Vein endothelial cell (primary cell): ENCODE data around the gene SMIM11.

DNA sequence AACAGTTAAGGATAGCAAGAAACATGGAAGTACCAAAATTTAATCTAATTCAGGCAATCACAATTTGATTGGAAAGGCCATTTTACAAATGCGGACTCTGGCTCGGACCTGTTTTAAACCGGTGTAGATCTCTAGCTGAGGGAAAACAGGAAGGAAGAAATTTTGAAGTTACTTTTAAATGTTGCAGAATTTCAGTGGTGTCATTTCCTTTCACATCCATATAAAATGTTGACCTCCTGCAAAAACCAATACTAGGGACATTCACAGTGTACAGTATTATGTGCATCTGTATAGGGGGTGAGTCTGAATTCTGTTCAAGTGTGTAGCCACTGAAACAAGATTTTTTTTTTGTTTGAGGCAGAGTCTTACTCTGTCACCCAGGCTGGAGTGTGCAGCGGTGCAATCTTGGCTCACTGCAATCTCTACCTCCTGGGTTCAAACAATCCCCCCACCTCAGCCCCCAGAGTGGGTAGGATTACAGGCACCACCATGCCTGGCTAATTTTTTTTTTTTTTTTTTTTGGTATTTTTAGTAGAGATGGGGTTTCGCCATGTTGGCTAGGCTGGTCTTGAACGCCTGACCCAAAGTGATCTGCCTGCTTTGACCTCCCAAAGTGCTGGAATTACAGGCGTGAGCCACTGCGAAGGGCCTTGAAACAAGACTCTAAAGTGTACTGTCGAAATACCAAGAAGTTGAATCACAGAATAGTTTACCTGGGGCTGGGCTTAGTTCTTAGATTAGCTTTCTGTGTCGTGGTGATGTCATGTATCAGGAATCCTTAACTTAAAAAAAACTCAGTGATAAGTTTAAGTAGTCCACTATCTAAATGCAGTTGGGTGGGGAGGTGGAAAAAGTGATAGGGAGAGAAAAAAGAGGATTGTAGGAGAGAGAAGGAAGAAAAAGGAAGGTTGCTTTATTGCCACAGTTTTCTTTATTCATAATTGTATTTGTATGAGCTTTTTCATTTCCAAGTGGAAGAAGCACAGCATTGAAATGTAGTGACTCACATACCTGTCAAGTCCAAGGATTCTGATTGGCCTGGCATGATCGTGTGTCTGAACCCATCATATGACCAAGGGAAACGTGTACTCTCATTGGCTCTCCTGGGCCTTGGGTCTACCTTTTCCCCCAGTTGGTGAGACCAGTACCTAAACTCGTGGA is 13.2 kb downstream of the ITSN1 start:
- CAGE, long polyA plus RNA: no peak

GRCh38 chr21:33761625-33762122 is 119.4 kb downstream of the ITSN1 start:
- CAGE, long polyA plus RNA: no peak

- CAGE, long polyA plus RNA: no peak
Measured at GRCh38 chr21:33867934-33868199, 47.7 kb downstream of the ATP5PO start.

DNA sequence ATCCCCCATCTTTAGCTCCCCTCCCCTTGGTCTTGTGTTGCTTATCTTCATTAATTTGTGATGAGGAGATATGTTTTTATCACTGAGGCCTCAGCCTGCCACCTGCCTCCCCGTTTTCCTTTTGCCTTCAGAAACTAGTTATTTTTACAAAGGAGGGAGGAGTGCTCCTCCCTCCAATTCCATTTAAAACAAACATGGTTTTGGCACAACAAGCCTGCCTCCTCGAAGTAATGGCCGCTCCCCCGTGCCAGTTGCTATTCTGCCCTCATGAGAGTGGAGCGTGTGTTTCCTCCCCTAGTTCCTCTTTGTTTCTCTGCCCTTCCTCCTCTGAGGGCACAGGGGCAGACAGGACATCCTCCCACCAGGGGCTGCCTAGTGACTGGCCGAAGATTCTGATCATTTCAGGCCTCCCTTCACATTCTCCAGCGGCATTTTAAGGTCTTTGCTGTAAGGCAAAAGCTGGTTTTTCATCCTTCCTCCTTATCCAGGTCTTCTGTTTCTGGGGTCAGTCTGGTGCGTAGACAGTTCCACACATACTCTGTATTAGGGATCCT is 78.2 kb upstream of the ATP5PO start:
- CAGE, long polyA plus RNA: no peak

DNA sequence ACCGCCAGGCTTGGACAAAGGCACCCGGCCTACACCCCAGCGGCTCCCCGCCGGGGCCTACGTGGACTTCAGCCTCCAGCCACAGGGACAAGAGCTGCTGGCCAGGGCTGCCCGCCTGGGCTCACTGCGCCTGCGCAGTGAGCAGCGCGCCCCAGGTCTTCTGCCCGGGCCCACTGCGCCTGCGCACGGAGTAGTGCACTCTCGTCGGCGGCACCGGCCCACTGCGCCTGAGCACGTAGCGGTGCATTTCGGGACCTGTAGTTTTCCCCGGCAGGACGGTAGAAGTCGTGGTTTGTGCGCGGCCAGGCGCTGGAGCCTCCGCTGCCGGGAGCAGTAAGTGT is at the start of gene SMIM11:
Gene SMIM11, plus strand, starts transcription at position 273 of the 341 bp plus-strand sequence.
- CAGE, long polyA plus RNA: no peak

DNA sequence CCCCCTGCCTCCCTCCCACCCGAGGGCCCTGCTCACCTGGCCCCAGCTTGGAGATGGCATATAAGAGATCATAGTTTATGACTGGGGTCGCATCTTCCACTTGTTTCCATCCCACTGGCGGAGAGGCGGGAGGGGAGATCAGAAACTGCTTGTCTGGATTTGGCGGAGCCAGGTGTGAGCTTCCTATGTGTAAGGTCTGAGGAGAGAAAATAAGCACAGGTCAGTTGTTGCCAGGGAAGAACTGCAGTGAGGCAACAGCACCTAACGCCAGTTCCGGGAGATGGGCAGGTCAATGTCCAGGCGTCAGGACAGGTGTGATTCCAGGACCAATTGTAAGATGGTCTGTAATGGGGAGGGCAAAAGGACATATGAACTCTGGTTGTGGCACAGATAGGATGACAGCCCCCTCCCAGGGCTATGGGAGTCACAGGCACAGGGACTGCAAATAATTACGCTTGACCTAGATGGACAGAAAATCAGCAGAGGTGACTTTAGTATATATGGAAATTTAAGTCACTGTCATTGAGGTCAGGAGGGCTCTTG is 9.5 kb upstream of the KCNE1 start:
- CAGE, long polyA plus RNA: no peak

GRCh38 chr21:34669996-34670736 is 1.4 kb downstream of the CLIC6 start:
- CAGE, long polyA plus RNA: no peak

DNA sequence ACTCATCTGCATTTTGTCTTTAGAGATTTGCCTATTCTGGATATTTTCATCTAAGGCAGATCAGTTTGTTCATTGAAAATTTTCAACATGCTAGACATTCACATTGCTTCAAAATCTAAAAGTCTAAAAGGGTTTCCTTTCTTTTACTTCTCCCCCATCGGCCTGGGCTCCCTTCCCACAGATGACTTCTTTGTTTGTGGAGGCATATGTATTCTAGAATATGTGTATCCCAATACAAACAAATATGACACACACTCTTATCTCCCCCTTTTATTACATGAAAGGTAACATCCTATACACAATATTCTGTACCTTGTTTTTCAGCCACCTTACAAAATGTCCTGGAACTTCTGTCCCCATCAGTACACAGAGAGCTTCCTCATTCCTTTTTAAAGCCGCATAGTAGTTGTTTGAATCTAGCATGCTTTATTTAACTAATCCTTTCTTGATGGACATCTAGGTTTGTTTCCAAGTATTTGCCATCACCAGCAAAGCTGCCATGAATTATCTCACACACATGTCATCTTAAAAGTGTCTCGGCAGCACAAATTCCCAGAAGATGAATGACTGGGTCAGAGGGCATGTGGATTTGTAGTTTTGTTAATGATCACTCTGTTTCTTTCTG is 68.1 kb downstream of the CLIC6 start:
- CAGE, long polyA plus RNA: no peak

DNA sequence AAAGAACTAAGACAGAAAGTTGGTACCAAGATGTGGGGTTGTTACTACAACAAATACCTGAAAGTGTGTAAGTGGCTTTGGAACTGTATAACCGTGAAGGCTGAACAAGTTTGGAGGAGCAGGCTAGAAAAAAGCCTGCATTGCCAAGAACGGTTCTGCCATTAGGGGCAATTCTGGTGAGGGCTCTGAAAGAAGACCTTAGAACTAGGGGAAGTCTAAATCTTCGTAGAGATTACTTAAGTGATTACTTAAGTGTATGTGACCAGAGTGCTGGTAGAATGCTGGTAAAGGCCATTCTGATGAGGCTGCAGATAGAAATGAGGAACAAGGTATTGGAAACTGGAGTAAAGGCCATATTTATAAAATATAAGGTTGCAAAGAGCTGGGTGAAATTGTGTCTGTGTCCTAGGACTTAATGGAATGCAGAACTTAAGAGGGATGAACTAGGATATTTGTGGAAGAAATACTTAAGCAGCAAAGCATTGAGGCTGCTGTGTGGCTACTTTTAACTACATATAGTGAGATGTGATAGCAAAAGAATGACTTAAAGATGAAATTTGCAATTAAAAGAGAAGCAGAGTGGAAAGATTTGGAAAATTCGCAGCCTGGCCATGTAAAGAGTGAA is 158.1 kb downstream of the CLIC6 start:
- CAGE, long polyA plus RNA: no peak

DNA sequence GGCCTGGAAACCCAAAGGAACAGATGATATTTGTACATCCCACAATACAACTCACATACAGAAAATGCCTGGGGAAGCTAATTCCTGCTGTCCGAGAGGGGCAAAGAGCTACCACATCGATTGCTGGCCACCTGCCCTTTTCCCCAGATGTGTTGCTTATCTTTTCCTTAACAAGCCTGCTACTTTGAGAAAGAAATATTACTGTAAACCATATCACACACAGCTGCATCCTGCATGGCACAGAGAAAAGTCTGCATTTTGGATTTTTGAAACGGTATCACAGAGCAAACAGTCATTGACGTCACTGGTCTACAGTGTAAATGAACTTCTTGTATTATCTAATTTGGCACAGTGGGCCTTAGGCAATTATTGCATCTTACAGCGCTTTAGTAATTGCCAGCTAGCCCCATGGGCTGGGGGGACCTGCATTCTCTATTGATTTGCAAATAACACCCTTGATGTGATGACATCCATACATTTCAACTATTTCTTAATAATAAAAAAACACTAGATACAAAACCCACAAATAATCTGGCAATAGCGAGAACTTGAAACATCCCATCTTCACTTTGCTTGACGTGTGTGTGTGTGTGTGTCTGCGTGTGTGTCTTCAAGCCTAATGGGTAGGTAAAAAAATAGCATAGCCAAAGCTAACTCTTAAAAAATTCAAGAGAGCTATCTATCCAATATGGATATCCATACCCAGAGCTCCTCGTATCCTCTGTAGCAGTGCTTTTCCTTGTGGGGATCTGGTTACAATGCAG is 164.8 kb downstream of the CLIC6 start:
- CAGE, long polyA plus RNA: no peak

GRCh38 chr21:34834205-34835165 is 165.7 kb downstream of the CLIC6 start:
- CAGE, long polyA plus RNA: no peak

DNA sequence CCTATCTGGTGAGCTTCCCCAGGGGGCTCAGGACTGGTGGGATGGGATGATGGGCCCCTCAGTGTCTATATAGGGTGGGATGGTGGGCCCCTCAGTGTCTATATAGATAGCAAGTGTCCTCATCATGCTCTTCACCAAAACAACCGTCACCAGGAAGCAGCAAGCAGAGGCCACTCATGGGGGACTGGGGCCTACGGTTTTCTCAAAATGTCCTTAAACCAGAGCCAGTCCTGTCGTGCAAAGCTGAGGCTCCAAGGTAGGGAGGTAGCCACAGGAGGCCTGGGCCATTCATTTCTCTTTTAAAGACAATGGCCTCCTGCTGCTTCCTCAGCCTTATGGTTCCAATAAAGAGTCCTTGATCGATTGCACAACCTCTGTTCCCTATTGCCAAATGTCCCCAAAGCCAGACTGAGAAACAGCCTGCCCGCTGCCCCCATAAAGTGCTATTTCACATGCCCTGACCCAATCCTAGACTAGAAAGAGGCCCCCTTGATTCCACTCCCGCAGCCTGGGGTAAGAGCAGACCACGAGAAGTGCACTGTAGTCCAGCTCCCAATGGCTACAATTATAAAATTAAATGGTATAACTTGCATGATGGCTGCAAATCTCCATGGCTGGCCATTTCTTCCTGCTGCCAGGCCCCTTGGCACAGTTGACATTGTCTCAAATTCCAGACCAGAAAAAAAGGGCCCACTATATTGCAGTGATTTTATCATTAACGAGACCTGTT is 166.7 kb downstream of the CLIC6 start:
- CAGE, long polyA plus RNA: no peak

GRCh38 chr21:34844531-34845428 is 176.0 kb downstream of the CLIC6 start:
- CAGE, long polyA plus RNA: no peak

DNA sequence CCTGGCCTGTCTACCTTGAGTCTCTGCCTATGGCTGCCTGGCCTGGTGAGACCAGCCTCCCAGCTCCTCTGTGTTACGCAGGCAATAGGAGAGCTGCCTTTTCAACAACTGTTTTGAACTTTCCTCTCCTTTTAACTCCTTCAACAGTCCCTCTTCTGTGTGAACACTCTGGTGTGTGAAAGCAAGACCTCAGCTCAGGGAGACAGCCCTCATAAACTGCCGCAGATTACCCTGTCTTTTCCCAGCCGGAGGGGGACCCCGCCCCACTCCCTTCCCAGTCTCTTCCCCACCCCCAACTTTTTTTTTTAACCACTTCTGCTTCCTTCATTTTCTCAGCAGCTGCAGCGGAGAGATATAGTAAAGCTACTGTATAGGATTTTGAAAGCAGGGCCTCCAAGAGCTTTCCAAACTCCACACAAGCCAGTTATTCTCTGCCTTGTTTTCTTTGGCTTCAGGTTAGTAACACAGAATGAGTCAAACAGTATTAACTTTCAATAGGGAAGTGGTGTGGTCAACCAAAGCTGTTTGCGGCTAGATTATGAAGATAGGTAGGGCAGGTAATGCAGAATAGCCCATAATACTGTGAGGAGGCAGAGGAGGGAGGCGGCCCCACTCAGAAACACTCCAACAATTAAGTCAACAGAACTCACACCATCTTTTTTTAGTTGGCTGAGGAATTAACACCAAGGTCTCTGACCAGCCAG is 176.8 kb downstream of the CLIC6 start:
- CAGE, long polyA plus RNA: no peak

GRCh38 chr21:34870906-34871820 is 177.9 kb downstream of the RUNX1 start:
- CAGE, long polyA plus RNA: no peak

DNA sequence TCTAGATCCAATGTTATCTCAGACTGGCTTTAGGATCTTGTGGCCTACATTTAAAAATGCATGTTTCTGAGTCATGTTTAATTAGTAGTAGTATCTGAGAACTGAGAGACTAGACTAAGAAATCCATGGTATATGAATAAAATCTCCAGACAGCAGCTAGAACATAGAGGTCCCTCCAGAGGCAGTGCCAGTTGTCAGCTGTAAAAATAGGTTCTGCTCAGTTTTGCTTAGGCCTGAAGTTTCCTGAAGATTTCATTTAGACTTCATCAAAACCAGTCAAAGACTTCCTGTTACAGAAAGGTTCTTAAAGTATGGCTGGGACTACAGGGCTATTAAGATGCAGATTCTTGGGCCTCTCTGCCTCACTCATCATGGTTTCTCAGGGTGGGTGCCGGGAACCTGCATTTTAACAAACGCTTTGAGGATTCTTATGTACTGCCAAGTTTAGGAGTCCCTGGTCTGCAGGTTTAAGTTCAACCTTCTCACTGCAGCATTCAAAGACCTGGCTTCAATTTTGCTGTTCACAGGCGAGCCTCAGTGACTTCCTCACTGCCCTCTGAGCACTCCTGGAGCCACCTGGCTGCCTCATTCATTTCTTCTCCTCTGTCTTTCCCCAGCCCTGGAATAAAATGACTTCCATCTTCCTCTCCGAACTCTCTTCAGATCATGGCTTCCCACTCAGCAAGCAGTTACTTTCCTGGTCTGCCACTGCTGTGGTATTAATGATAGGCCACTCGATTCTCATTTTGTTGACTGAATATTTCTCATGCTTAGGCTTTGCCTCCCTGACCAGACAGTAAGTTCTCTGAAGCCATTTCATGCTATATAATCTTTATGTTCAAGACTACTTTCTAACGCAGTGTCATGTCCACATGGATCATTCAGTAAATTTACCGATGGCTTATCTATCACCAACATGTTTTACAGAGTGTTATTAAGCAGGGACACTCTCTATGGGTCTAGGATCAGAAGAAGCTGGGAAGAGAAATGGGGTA is 20.9 kb downstream of the RUNX1 start:
- CAGE, long polyA plus RNA: no peak

- CAGE, long polyA plus RNA: no peak
Measured at GRCh38 chr21:35072789-35073440, 23.8 kb upstream of the RUNX1 start.

DNA sequence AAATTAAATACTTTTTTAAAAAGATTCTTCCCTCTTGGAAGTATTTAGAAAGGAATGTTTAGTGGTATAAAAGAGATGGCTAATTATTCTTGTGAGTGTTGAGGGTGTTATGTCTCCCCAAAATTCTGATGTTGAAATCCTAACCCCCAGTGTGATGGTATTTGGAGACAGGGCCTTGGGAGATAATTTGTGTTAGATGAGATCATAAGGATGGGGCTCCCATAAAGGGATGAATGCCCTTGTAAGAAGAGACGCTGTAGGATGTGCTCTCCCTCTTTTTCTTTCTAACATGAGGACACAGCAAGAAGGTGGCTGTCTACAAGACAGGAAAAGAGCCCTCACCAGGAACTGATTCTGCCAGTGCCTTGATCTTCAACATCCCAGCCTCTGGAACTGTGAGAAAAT is 308.3 kb upstream of the RUNX1 start:
- CAGE, long polyA plus RNA: no peak

- CAGE, long polyA plus RNA: no peak
Measured at GRCh38 chr21:35529181-35529632, 480.1 kb upstream of the RUNX1 start.

DNA sequence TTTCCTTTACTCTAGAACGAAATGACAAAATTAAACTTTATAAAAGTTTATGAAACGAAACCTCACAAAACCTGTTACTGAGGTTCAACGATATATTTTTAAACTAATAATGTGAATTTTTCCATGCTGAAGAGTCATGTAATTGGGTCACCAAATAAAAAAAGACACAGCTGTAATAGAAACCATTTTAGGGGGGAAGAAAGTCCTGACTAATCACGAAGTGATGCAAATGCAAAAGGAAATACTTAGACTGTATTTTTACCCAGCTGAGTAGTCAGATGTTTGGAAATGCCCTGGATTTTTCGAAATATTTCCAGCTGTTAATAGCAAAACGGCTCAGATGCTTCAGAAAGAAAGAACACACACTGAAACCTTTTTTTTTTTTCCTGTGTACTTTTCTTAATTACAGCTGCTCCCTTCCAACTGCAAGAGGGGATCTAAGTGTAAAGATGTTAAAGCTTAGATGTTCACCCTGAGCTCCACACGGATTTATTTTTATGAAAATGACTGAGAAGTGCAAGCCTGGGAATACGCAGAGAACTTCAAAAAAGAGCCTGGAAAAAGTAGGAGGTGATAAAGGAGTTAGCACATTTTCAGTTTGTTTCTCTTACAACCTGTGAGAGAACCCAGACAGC is 210.2 kb downstream of the SETD4 start:
- CAGE, long polyA plus RNA: no peak